ENCODE measurements around the genes CST5, GGTLC1 and SYNDIG1.

GRCh38 chr20:21376444-21376931, 20.8 kb downstream of the NKX2-4 start:
- RRBS = no CpG with 5 or more reads among the region's 2 CpGs

- RRBS = 9% methylated on average over 10 of the region's 39 CpGs
These were observed 1.6 kb upstream of the NKX2-2 start for GRCh38 chr20:21515438-21515968.

- RRBS = 79% methylated on average over 2 of the region's 22 CpGs
These were observed 43.5 kb upstream of the NKX2-2 start for GRCh38 chr20:21557117-21557993.

- RRBS = no CpG with 5 or more reads among the region's 4 CpGs
These were observed 248.1 kb downstream of the FOXA2 start for GRCh38 chr20:22336291-22336675.

DNA sequence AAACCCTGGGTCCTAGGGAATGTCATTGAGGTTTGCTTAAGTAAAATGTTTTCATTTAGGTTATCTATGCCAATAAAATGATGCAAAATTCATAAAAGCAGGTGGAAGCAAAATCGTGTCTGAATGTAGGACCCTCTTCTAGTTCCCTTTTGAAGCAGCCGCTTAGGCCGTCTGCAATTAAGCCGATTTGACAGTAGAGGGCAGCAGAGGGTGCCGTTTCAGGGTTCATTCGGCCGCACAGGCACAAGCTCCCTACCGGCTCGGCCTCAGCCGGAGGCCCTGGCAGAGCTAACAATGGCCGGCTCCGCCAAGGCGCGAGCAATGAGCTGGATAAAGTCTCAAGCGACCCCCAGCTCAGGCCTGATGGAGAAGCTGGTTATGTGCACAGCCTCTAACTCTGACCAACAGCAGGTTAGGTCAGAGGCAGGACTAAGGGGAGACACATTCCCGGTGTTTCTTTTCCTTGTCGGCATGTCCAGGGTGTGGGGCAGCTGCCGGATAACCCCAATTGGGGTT, 107.3 kb upstream of the FOXA2 start:
- RRBS = no CpG with 5 or more reads among the region's 18 CpGs

GRCh38 chr20:22796143-22796391, 211.7 kb upstream of the FOXA2 start:
- RRBS = no CpG with 5 or more reads among the region's 3 CpGs

DNA sequence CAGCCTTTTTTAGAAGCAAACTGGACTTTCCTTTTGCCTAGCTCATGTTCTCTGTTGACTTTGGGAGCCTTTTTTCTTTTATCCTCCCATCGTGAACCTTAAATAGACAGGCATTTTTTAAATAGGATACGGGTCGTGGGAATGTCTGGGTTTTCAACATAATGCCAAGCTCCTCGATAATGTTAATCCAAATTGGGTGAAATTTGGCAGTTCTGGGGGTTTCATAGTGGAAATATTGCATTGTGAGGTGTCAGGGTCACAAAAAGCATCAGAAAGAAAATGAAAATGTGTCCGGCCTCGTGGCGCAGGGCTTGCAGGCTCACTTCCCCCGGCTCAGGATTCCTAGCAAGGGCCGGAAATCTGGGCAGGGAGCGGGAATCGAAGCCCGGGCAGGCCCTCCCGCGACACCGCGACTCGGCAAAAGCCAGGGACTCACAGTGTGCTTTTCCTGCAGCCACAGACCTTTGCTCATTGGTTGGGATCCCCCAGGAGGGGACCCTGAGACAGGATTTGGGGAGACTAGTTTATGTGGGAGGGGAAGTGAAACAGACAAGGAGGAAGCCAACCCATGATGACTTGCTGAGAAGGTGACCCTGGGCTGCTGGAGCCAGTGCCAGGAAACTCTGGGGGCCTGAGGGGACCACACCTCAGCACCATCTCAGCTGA, 771 bp upstream of the CD93 start:
- RRBS = no CpG with 5 or more reads among the region's 17 CpGs

DNA sequence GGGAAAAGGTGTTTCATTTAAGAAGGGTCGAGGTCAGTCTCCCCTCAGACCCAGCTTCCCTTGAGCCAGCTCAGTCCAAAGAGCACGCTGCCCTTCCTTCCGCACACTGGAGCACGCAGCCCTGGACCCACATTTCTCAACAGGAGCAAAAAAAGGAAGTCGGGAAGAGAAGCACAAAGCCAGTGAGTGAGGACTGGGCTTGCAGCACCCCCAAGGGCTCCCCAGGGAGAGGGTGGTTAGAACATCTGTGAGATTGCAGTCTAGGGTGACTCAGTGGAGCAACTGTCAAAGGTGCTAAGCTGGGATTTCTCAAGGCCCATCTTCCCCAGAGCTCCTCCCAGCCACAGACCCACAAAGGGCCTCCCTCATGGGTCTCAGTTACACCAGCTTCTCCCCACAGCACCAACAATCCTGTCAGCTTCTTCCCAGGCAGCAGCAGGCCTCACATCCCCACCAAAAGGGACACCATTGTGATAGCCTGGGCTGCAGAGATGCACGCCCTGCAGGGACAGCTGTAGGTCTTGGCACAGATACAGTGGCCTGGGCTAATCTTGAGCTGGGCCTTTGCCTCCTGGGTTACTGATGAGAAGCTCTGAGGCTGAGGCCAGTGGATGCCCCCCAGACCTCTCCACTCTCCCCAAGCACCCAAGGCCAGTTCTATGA, 39.6 kb upstream of the CD93 start:
- RRBS = no CpG with 5 or more reads among the region's 6 CpGs

GRCh38 chr20:23147825-23148728, 62.0 kb upstream of the CD93 start:
- RRBS = no CpG with 5 or more reads among the region's 11 CpGs

GRCh38 chr20:23160452-23161059, 74.4 kb upstream of the CD93 start:
- RRBS = no CpG with 5 or more reads among the region's 2 CpGs

DNA sequence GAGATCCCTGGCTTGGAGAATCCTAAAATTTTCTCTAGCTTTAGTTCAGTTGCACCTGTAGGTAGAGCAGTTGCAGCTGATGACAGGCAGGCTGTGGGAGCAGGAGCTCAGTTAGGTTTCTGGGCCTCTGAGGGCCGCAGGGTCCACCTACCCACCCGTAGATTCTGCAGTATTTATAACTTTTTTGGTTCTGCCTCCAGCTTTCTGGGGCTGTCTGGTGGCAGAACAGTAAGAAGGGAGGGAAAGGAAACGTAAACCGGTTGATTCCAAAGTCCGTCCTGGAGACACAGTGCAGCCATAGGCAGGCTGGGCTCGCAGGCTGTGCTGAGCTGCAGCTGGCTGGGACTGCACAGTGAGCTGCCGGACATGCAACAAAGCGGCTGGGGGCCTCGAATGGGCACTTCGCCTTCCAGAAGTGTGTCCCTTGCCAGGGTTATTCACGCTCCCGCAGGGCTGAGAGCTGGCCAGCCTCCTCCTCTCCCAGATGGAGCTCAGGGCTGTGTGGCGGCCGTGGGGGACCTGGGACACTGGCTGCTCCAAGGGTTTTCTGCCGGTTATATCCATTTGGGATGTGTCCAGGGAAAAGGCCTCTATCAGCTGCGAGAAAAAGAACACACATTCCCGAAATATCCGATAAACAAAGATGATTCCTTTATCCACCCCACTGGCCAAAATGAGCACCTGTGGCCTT, 78.0 kb upstream of the CD93 start:
- RRBS = 94% methylated on average over 3 of the region's 18 CpGs

DNA sequence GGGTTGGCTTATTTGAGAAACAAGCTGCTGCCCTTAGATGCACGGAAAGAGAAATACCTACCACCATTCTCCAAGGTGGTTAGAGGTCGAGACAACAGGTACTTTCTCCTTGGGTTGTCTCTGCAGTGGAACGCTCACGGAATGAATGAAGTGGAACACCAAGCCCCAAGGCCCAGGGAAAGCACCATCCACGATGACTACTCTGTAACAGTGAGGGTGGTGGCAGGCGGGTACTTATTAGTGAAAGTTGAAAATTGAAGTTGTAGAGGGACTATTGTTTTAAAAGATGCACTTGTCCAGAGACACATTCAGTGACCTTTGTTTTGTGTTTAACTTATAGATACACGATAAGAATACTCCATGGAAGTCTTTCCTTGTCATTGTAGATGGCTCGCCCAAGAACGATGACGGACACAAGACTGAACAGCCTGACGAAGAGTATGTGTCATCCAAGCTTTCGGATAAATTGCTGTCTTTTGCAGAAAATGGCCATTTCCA, 7.8 kb downstream of the GZF1 start:
- RRBS = no CpG with 5 or more reads among the region's 12 CpGs

DNA sequence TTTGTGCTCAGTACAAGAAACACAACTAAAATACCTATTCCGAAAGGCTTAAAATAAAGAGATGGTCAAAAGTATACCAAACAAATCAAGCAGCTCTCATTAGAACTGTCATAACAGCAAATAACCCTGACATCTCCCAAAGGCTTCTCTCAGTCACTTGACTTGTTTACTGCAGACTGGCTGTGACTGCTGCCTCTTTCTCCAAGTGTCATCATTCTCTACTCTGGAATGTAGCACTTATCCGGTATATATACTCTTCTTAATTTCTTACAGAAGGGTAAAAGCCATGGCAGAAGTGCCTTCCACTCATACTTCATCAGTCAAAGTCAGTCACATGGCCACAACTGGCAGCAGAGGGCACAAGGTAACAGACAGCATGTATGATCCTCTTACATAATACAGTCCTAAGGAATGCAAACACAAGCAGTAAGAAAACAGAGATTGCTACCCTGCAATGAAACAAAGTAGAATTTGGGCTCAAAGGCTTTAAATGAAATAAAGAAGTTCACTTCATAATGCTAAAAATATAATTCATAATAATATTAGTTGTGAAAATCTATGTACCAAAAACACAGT, 9.3 kb downstream of the NAPB start:
- RRBS = no CpG with 5 or more reads among the region's 2 CpGs

DNA sequence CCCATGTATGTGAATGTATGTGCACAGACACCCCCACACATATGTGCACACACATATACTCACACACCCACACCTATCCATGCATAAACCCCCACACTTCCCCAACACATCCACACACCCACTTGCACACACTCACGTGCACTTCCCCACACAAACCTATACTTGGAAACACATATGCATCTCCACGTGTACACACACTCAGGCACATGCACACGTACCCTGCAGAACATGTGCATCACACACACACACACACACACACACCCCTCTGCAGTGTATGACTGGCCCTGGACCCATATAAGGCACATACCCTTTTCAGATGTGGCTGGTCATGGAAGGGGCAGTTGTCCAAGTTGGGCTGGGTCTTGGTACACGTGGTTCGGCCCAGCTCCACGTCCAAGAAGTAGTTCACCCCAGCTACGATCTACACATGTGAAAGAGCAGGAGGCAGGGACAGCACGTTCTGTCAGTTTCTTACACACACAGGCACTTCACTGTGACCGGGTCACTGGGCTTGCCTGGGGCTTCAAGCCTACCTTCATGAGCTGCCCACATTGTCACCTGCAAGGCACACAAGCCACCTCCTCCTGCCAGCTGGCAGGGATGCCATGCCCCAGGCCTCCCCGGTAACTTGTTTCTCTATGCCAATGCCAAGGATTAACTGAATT, 2.7 kb downstream of the CST3 start:
- RRBS = no CpG with 5 or more reads among the region's 10 CpGs

DNA sequence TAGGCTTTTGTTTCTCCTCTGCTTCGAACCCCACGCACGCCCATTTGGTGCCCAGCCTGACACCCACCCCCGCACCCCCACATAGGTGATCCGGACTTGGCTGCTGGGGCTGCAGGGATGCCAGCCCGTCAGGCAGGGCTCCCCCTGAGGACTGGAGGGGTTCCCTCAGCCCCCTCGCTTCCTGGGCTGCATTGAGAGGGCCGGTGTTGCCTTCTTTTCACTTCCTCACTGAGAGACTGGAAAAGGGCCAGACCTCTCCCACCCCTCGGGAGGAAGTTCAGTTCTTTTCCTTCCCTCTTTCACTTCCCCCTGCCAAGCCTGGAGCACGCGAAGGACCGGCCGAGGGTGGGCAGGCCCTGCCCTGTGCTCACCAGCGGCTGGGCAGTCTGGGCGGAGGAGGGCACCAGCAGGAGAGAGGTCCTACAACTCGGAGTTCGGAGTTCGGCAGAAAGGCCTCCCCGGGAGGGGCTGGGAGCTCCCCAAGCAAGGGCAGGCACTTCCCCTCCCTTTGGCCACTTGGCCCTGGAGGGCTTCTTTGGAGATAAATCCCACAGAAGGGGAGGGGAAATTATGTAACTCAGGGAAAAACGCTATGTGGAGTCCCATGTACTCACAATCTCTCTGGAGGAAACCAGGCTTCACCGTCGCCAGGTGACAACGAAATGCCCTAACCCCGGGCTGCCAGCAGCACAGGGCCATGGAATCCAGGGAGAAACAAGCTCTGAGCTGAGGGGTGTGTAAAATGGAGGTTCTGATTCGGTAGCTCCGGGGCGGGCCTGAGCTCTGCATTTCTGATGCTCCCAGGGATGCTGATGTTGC, 18.2 kb upstream of the CST3 start:
- RRBS = 63% methylated on average over 4 of the region's 27 CpGs

DNA sequence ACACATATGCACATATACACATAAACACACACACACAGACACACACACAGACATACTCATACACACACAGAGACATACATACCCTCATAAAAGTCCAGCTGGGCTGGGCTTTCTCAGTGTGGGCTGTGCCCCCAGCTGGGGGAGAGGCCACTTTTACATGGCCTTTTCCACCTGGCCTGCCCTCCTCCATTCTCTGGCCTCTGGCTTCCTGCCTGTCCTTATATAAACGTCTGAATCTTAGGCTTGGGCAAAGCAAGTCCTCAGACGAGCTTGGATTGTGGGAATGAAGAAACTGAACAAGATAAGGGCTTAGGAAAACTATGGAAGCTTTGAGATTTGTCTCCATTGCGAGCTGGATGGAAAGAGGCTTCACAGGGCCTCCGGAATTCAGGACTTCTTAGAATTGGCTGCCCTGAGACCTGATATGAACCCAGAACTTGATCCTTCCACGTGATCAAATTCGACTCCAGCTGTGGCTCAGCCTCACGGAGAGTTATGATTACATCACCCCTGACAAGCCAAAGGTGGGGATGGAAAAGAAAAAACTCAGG, 22.5 kb upstream of the CST3 start:
- RRBS = no CpG with 5 or more reads among the region's 7 CpGs

GRCh38 chr20:23754911-23755583, 4.3 kb upstream of the CST1 start:
- RRBS = no CpG with 5 or more reads among the region's 5 CpGs

- RRBS = no CpG with 5 or more reads among the region's 4 CpGs
These were observed at the start of gene CST5 for GRCh38 chr20:23879532-23879847. CST5 (minus strand) TSS chr20:23879748.

DNA sequence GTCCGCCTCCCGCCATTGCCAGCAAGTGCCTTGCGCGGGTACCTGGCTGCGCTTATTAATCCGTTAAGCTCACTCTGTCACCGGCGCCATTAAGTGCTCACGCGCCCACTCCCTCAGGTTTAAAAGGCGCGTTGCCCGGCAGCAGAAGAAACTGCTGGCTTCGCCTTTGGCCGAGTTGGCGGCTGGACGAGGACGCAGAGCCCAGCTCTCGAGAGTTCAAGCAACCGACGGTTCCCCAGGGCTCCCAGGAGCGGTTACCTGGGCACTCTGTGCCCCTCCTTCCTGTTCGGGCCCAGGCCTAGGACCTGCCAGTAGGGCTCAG, at the start of gene GGTLC1:
Gene GGTLC1 (minus strand): TSS at position 213 of the 322 bp plus-strand sequence.
- RRBS = no CpG with 5 or more reads among the region's 23 CpGs

DNA sequence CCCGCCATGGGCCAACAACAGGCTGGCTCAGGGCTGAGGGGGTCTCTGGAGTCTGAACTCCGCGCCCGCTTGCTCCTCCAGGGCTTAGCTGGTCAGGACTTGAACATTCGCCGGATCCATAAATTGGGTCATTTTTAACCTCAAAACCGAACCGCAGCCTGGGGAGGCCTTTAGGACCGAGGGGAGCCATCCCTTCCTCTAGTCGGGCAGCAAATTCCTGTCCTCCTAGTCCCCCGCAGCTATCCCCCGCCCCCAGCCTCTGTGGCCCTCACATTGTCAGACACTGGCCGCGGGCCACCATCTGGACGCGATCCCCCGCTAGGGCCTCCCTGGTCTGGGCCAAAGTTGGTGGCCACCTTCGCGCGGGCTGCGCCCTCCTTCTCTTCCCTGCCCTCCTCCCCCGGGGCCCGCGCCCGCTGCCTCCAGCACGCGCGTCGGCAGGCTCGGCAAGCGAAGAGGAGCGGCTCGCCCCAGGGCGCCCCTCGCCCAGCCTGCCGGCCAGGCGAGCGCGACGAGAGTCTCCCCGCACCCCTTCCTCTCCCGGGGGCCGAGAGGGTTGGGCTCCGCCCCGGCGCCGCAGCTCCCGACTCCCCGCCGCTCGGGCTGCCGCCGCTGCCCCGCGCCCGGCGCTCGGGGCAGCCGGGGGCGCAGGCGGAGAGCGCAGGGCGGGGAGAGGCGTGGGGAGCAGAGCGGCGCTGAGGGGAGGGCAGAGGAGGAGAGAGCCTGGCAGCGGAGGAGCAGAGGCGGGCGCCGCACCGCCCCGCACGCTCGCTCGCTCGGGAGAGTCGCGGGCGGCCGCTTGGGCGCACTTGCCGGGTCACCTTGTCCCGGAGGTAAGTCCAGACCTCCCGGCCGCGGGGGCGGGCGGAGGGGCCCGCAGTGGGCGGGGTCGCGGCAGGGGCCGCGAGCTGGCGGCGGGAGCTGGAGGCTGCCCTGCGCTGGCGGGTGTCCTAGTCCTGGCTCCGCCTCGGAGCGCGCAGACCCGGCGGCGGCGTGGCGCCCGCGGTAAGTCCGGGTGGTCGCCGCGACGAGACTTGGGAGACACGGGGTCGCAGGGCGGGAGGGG, at the start of gene SYNDIG1:
Gene SYNDIG1 (plus strand): TSS at position 709 of the 1,066 bp plus-strand sequence.
- RRBS = 1% methylated on average over 39 of the region's 117 CpGs

Measured in AG08470 (cell line).